Colon Carcinoma Metastatic in the Brain (tissue), 2 donors: ENCODE results near the genes KCNMB2 and KCNMB3.

DNA sequence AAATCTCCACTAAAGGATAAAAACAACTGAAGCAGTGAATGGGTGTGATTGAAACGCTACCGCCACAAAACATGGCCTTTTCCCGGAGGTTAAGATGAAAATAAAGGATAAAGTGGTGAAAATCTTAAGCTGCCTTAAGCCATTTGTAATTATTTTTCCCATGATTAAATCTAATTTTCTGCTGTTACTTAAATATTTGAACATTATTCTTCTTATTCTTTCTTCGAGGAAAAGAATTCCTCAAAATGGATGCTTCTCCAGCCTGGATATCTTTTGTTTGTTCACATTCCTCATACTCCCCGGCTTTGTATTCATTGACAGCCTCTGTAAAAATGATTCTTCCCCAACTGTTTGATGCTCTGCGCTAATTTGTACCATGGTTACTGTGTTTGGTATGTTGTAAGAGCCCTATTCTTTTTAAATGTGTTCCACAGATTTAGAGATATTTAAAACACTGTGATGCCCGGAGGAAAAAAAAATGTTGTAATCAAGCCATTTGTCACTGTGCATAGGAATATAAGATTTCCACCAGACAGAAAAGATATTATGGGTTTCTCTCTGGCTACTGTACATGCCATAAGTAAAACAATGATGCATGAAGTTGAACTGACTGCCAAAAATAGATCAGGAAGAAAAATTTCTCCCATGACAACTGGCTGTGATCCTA is 254.5 kb upstream of the TBL1XR1 start:
- PRO-cap, 2 experiments, result no peak in any of the 2 experiments

- PRO-cap, 2 experiments, result no peak in any of the 2 experiments
These were observed 479.5 kb upstream of the TBL1XR1 start for GRCh38 chr3:177676612-177677304.

DNA sequence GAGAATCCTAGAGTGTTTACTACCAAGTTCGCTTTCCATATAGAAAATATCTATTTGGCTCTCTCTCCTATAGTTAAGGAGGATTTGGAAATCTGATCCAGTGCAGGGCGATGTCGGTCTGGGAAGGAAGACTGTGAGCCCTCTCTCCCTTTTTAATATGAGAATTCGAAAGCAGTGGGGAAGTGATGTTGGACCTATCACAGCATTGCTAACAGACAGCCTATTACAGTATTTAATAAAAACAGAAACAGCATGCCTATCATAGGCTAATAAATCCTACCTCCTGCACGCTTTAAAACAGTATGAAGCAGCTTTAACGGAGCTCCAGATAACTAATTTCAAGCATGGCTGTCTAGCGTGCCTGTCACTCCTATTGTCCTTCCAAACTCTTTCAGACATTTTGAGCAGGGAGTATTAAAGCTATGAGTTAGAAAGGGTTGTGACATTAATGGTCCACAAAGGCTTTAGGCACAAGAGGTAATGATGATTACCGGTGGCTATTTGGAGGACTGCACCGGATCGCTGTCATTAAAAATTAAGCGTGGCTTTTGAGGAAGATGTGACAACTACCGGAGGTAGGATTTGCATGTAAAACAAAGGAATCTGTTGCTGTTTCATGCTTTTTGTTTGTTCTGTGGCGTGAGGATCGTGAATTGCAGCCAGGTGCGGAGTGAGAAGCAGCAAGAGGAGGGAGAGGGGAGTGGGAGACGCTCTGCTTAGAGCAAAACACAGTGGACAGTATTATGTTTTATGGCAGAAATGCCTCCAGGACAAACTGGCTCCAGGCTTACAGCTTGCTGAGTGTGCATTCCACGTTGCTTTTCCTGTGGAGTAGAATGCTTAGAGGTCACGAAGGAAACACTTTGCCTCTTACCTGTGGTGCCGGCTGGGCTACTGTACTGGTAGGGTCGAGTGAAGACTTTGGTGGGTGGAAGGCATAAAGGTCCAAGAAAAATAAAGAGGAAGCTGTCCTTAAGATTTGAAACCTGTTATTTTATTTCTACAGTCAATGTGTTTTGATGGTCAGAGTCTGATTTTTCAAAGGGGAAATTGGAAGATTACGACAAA is at the start of gene KCNMB2:
Gene KCNMB2, plus strand, starts transcription at position 300 of the 1,068 bp plus-strand sequence.
- PRO-cap, 2 experiments, result no peak in any of the 2 experiments

DNA sequence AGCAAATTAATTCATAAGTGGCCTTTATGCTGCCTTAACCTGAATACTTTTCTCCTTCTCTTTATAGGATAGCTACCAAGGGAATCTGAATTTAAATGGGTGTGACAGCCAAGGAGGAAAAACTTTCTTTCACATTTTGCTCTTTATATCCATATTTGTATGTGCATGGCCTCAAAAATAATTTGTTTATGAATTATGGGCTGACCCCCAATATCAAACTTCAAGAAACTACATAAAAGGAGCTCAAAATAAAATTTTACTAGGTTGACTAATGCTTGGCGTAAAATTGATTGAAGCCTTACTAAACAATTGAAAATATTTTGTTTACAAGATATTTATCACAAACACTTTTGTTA is 251.2 kb downstream of the ZMAT3 start:
- PRO-cap, 2 experiments, result no peak in any of the 2 experiments

DNA sequence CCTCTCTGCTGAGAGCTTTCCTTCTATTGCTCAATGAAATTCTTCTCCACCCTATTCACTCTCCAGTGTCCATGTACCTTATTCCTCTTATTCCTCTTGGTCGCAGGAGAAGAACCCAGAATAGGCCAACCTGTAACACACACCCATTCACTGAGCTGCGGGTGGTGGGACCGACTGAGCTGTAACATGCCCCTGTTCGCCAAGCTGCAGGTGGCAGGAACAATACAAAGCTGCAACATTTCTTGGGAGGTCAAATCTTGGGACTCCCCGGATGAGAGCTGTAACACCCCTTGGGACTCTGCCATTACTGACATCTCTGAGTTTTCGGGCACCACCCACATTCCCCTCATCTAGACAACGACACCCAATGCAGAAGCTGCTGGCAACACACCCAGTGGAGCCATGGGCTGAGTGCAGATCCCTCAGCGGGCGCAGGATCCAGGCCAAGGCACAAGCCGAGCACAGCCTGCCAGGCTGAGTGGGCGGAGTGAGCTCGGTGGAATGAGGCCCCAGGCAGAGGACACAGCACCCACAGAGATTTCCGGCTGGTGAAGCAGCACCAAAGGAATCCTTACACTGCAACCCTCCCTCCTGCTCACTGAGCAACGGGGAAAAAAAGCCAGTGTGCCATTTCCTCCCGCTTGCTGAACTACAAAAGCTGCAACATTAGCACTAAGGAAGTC is 34.4 kb downstream of the ZMAT3 start:
- PRO-cap, 2 experiments, result no peak in any of the 2 experiments

DNA sequence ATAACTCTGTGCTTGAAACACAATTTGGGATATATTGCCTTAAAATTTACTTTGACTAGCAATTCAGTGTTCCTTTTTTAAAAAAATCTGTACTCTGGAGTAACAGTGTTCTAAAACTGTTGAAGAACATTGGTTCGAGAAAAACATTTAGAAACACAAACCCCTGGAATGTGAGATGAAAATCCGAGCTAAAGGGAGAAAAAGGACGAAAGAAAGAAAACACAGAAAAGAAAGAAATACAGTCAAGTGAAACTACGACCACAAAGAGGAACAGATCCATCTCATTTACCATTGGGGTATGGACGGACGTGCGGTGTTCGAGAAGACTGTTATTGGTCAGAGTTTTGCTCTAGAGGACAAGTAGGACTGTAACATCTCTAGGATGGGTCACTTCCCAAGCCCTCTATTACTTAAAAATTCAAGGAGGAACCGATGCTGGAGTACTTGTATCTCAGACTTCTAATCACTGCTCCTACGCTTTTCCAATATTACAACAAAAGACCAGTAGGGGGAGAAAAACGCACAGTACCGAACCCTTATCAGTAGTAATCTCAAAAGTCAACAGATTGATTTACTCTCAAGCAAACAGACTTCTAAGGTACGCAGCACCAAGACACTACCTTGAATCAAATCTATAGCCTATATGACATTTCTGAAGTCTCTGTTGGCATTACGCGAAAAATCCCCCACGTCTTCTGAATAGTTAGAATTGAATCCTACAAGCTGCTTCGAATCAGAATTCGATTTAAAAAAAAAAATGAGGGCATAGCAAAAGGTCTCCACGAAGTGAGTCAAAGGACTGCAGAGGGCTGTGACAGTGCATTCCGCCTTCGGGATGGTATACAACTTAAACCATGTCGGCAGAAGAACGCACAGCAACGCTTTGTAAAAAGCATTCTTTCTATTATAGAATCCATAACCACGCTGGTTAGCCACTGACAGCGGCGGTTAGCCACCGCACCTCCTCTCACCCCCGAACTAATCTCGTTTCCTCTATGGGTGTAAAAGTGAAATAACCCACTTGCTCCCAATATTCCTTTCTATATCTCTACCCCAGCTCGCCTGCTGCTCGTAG is 1.0 kb upstream of the PIK3CA start:
- PRO-cap, 2 experiments, result no peak in any of the 2 experiments

DNA sequence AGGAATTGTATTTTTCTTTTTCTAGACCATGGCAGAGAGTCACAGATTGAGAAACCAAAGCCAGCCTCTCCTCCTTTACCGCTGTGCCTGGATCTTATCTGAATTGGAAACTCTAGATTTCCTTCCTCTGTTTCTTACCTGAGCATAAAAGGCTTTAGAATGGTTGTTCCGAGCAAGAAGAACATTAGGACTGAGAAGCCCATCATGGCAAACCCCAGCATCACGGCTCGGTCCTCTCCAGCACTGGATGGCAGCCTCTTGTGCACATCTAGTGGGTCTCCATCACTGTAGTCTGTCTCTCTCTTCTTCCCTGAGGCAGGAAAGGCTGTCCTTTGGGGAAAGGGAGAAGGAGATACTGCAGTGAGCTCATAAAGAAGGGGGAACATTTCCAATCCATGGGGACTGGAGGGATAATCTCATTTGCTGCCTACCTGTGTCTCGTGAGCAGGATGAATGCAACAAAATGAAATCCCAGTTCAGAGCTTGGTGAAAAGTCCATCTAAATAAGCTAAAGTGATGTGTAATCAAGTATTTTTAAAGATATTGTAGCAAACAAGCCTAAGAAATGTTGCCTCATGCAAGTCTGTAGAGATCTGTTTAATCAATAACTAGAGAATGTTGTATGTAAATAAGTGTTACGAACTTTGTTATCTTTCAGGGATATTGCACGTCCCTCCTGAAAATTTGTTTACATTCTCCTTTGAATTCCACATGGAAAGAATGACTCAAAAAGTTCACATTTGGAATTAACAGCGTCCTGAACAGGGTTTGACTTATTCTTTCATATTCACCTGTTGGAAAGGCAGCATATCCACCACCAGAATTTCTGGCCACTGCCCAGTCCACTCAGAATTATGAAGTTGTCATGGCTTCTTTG is at the start of gene KCNMB3:
Gene KCNMB3, minus strand, starts transcription at position 510 of the 877 bp plus-strand sequence.
- PRO-cap, 2 experiments, result no peak in any of the 2 experiments

- PRO-cap, 2 experiments, result no peak in any of the 2 experiments
These were observed 845 bp downstream of the ZNF639 start for GRCh38 chr3:179323575-179324177.

DNA sequence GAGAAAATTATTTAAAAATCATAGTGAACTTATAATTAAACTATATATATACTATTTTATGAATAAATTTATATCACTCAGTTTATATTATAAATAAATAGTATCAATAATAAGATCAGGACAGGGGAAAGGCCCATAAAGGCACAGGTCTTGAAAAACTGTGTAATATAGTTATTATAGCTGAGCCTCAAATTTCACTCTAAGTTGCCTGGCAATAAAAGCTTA is 31.9 kb upstream of the GNB4 start:
- PRO-cap, 2 experiments, result no peak in any of the 2 experiments

DNA sequence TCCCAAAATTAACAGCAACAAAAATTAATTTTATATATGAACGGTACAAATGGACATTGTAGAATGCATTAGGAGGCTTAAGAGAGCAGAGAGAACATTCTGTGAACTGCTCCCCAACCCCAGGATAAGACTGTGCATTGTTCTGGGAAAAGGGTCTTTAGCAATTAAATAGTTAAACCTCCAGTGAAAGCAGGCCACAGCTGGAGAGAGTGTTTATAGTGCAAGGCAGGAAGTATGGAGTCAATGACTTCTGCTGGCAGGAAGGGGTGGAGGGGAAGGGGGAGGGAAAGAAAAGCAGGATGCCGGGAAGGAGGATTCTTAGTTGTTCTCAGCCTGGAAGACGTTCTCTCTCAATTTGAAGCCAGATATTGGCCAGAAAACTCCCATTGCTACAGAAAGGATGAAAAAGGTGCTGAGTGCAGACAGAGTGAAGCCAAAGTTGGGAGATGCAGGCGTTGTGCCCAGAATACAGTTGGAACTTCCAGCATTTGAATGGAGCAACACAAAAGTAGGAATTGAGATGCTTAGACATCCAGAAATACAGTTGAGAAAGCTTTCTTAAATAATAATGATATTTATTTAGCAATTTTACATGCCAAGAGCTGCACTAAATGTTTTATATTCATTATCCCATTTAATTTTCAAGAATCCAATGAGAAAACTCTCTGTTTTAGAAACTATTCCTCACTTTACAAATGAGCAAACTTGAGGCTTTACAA is 35.7 kb upstream of the ACTL6A start:
- PRO-cap, 2 experiments, result no peak in any of the 2 experiments

- PRO-cap, 2 experiments, result no peak in any of the 2 experiments
These were observed 22.7 kb downstream of the NDUFB5 start for GRCh38 chr3:179627095-179627945.

DNA sequence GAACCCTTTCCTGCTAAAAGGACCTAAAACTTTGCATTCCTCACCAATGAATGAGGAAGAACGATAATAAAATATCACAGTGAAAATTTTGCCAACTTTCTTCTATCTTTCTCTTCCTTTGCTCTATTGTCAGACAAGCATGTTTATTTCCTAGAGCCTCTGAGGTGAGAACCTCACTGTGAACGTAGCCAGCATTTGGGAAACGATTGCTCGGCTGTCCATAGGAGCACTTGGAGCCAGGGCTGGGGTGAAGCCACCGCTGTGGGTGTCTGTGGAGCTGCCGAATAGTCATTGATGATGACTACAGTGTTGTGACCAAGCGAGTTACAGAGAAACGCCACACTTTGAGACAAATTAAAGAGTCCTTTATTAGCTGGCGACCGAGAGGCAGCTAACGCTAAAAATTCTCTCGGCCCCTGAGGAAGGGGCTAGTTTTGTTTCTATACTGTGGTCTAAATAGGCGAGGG is 28.1 kb downstream of the USP13 start:
- PRO-cap, 2 experiments, result no peak in any of the 2 experiments

DNA sequence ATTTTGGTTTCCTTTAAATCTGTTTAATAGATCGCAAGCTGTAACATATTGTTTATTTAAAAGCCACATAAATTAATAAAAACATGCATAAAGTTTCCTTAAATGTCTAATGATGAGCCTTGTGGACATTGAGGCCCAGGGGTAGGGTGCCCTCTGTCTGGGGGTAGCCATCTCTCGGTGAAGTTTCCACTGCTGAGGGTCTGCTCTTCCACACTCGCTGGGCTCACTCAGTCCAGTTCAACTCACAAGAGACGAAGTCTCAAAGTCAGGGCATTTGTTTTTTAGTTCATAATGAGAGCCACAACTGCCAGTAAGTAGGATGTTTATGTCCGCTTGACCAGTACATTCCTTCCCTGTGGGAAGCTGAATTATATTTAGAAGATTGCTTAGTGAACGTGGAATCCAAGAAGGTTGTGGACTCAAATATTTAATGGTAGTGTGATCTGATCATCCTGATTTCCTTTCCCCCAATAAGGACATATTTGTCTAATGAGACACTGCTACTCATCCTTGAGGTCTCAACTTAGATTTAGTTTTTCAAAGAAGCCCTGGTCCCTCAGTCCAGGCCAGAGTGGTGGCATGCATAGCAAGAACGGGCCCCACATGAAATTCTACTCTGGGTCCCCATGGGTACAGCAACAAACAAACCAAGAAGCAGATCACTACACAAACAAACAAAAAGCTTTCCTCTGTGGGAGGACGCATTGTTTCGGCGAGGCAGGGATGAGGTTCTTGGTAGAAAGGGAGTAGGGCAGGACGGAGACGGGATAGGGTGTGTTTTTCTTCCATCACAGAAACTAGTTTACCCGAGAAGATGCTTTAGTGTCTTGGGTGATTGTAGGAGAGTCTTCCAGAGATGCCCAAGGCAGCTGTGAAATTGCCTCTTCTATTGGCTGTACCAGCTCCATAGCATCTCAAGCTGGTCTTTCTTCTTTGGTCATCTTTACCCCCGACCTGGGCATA is 60.8 kb downstream of the USP13 start:
- PRO-cap, 2 experiments, result no peak in any of the 2 experiments

GRCh38 chr3:179732861-179733468 is 80.1 kb downstream of the USP13 start:
- PRO-cap, 2 experiments, result no peak in any of the 2 experiments

- PRO-cap, 2 experiments, result peak in 1 of 2 experiments; most common minus-strand start chr3:180161980 (in 1)
These were observed 125.1 kb upstream of the PEX5L start for GRCh38 chr3:180161719-180162261.

GRCh38 chr3:180678805-180679112 is 530 bp downstream of the CCDC39 start:
- PRO-cap, 2 experiments, result peak in 1 of 2 experiments; most common plus-strand start chr3:180678968 (in 1)

GRCh38 chr3:181620192-181620471 is 91.6 kb upstream of the SOX2 start:
- PRO-cap, 2 experiments, result no peak in any of the 2 experiments

DNA sequence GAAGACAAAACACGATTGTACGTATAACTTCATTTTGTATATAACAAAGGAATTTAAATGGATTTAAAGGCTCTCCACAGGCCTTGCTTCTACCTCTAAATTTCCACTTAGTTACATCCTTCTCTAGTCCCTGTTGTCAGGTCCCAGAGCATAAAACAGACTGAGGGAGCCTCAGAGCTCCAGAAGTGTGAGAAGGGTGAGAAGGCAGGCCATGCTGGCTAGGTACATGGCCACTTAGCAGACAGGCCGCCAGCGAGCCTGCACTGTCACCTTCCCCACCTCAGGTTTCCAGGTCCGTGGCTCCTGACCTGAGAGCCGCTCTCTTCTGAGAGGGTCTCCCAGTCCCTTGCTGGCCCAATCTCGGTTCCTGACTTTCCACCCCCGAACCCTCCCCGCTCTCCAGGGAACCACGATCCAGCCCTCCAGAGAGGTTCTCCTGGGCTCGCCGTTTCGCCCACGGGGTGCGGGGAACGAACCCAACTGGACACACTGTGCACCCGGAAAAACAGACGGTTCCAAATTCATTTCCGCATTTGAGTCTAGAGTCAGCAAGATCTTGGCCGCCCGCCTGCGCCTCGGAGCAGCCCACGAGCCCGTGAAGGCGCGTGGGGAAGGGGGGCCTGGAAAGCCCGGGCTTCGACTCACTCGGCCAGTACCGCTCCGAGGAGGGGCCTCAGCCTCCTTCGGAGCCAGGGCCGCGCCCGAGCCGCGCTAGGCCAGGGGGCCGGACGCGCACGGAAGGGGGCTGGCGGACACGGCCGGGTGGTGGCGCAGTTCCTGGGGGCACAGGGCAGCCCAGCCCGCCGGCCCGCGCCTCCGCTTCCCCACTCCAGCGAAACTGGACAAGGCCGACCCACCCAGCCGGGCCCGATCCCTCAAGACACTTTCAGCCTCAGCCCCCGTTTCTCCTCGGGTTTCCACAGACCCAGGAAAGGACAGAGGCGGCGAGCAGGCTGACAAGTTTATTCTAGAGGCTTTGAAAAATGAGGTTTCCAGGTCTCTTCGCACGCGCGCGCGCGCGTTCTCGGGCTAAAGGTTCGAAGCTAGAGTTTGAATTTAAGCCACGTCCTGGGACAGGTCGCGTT is 16.6 kb upstream of the SOX2 start:
- PRO-cap, 2 experiments, result no peak in any of the 2 experiments

DNA sequence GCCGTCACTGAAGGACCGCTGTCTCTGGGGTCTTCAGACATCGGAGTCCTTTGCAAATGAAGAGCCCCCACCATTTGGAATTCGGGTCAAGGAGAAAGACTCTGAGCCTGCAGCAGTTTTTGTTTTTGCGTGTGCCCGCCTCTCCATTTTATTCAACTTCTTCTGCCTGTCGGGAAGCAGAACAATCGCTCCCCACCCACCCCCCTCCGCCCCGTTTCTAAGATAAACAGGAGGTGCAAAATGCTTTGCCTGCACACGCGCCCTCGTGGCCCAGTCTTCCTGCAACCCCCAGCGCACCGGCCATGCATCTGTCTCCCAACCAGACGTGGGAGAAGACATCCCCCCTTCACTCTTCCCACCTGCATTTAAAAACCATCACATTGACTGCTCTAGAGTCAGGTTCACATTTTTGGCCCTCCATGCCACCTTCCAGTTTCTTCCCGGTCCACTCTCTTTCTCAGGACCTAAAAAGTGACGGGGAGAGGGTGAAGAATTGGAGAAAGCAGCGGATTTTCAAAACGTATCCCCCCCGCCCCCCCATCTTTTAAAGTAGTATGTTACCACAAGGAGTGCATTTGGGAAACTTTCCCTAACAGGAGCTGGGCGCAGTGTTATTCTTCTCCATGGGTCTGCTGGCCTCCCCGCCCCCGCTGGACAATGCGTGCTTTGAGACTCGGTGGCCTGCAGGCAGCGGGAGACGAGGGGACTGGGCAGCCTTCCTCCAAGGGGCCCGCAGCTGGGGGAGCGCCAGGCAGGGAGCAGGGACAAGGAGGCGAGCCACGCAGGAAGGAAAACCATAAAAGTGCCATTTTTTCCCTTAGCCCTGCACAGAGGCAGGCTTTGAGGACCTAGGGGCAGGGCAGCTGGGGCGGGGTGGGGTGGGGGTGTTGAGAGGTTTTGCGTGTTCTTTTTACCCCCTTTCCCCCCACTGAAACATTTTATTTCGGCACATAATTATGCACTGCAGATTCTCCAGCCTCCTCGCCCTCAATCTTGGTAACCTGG is 13.9 kb downstream of the SOX2 start:
- PRO-cap, 2 experiments, result no peak in any of the 2 experiments

DNA sequence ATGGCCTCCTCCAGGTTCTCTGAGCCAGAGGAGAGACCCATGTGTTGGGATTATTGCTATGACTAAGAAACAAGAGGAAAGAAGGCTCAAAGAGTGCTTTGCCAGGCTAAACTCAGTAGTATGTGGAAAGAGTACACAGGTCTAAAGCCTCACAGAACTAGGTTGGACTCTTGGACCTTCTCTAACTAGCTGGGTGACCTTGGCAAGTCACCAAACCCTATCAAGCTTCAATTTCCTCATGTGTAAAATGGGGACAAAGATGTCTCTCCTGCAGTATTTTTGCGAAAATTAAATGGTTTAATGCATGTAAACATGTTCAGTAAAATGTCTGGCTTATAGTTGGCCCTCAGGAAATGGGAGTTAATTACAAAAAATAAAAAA is 532.9 kb downstream of the SOX2 start:
- PRO-cap, 2 experiments, result no peak in any of the 2 experiments